Hair follicle dermal papilla cell (primary cell): ENCODE measurements around the gene TMCC3.

GRCh38 chr12:93662920-93663829, 14.0 kb upstream of the CRADD start:
- CAGE, long polyA plus RNA = no peak

DNA sequence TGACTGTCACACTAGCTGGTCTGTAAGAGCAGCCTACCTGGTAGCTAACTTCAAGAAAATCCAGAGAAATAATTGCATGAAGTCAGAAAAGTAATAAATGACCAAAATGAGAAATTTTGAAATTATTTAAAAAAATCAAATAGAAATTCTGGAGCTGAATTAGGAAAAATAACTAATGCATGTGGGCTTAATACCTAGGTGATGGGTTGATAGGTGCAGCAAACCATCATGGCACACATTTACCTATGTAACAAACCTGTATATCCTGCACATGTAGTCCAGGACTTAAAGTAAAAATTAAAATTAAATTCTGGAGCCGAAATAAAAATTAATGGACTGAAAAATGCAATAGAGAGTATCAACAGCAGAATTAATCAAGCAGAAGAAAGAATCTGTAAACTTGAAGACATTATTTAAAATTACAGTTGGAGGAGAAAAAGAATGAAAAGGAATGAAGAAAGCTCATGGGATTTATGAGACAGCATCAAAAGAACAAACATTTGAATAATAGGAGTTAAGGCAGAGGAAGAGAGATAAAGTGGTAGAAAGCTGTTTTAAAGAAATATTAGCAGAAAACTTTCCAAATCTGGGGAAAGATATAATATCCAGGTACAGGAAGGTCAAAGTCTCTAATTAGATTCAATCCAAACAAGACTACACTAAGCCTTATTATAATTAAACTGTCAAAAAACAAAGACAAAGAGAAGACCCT, 14.7 kb downstream of the CRADD start:
- CAGE, long polyA plus RNA = no peak

DNA sequence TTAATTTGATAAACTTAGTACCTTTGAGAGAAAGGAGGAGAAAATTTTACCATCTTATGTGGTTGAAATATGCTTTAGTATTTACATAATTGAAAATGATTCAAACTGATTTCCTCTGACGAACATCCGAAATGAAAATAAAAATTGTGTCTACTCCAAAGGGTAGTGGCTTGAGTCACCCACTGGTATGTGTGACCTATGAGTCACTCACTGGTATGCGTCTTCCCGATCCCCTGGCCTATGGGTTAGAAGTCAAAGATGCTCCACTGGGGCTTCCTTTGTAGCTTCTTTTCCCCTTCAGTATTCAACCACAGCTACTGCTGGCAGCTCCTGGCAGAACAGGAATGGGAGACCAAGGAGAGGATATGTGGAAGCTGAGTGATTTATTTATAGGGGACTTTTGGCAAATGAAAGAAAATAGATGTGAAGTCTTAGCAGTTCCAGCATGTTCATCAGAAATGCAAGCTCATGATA, 108.1 kb downstream of the CRADD start:
- CAGE, long polyA plus RNA = no peak

- CAGE, long polyA plus RNA = no peak
Observed at GRCh38 chr12:93803294-93804005, 126.3 kb downstream of the CRADD start.

DNA sequence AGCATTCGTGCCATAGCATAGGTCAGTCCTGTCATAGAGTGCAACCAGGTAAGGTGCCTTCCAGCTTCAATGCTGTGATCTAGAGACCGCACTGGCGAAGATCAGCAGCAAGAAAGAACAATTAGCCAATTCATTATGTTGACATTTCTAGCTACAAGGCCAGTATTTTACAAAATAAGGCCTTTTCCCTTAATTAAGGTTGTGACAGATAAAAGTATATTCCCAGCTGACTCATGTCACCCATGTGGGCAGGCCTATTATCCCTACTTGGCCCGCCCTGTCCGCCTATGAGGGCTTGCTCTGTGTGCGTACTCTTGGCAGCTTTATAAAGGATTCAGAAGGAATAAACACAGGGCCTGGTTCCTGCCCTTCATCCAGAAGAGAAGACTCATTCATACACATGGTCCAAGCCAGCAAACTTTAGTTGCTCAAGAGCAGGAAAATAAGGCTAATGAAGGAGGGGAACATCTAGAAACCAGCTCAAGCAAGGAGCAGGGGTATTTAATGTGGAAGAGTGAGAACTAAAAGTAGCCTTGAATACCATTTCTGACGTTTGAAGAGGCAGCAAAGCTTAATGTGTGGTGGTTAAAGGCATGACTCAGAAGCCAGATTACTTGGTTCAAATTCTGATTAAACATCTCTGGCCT, 141.8 kb downstream of the CRADD start:
- CAGE, long polyA plus RNA = no peak

DNA sequence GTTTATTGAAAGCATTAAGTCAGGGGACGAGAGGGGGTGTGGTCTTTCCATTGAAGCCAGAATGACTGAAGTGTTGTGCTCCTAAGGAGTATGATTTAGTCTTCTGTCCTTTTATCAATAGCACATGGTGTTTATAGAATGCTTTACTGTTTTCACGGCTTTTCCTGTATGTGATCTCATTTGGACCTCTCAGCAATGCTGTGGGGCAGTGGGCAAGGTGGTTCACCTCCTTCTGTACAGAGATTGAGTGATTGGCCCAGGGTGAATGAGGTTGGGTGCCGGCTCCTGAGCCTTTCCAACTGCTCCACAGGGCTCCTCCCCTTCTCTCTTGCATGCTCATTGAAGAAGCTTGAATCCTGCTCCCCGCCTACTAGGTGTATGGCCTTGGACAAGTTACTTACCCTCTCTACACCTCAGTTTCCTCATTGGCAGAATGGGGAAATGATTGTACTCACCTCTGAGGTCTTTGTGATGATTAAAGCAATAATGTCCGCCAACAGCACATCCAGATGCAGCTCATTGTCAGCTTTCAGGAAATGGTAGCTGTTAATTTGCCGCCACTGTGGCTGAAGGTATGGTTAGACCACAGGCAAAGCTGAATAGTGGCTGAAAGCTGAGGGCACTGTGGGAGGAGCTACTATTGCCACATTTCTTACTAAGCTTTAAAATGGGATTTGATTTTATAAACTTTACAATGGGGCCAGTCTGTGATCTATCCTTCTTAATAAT, 174.0 kb downstream of the CRADD start:
- CAGE, long polyA plus RNA = no peak

GRCh38 chr12:93954802-93955316, 193.5 kb upstream of the PLXNC1 start:
- CAGE, long polyA plus RNA = no peak

GRCh38 chr12:94147696-94148288, 585 bp upstream of the PLXNC1 start:
- CAGE, long polyA plus RNA = no peak

GRCh38 chr12:94263915-94264454, 115.6 kb downstream of the PLXNC1 start:
- CAGE, long polyA plus RNA = no peak

GRCh38 chr12:94276555-94277162, 128.3 kb downstream of the PLXNC1 start:
- CAGE, long polyA plus RNA = no peak

DNA sequence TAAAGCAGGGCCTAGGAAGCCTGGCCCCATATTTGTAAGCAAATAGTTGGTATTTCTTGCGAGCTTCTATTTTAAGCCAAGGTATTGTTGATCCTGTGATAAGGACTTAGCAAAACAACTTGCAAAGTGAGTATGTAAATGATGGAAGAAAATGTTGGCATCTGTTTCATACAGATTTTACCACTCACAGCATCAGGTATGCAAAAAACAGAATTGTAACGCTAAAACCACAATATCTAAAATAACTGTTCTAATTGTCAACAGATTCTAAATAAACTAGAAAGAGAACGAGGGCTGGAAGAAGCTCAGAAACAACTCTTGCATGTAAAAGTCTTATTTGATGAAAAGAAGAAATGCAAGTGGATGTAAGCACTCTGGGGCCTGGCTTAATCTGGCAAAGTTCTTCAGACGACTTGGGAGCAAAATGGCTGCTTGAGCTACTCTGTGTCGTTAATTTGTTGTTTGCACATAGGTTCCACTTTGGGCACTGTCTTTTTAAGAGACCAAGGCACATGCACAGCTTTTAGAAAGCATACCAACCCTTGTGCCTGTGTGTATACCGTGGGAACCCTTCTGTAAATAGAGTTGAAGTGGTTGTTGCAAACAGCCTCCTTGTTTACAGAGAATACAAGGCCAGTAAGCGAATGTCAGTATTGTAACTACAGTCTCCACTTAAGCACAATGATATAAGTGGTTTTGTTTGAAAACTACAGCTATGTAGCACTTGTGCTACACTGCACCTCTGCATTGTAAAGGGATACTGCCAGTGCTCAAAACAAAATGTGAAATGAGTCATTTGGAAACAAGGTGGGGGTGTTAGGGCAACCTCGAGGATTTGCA, 154.5 kb downstream of the CEP83 start:
- CAGE, long polyA plus RNA = no peak

- CAGE, long polyA plus RNA = no peak
Observed at GRCh38 chr12:94460161-94460941, 684 bp upstream of the CEP83 start.

GRCh38 chr12:94585649-94586133, 64.7 kb downstream of the TMCC3 start:
- CAGE, long polyA plus RNA = no peak

GRCh38 chr12:94643647-94643927, 6.8 kb downstream of the TMCC3 start:
- CAGE, long polyA plus RNA = no peak

- CAGE, long polyA plus RNA = no peak
Observed at GRCh38 chr12:94650277-94651007, at the start of gene TMCC3. Gene TMCC3, minus strand, starts transcription at chr12:94650557.

DNA sequence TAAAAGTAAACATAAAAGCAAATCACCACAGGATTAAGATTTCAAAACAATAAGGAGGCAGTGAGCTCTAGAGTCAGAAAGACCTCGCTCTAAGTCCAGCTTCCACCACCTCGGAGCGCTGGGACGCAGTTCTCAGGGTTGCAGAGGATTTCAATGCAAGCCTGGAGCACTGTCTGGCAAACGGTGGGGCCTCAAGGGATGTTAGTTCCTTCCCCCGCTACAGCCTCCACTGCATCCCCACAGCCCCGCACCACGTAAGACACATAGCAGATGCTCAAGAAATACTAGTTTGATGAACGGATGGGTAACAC, 39.3 kb upstream of the TMCC3 start:
- CAGE, long polyA plus RNA = no peak

- CAGE, long polyA plus RNA = no peak
Observed at GRCh38 chr12:94873276-94873997, 130.1 kb downstream of the NDUFA12 start.

DNA sequence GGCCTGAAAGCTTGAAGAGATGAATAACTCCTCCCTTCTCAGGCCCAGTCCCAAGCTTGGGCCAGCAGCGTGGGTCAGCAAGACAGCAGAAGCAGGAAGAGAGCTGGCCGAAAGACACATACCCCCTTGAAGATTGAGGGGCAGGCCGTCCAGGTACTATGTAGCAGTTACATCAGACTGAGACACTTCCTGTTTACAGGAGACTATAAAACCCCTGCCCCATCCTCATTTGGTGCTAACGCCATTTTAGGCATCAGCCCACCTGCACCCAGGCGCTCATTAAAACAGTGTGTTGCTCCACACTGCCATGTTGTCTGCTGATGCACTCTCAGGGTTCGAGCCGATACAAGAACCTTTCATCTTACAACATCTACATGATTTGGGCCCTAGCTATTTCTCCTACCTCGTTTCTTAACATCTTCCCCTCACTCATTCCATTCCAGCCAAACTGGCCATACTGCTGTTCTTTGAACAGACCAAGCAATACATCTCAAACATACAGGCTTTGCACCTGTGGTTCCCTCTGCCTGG, 14.9 kb downstream of the NDUFA12 start:
- CAGE, long polyA plus RNA = no peak

DNA sequence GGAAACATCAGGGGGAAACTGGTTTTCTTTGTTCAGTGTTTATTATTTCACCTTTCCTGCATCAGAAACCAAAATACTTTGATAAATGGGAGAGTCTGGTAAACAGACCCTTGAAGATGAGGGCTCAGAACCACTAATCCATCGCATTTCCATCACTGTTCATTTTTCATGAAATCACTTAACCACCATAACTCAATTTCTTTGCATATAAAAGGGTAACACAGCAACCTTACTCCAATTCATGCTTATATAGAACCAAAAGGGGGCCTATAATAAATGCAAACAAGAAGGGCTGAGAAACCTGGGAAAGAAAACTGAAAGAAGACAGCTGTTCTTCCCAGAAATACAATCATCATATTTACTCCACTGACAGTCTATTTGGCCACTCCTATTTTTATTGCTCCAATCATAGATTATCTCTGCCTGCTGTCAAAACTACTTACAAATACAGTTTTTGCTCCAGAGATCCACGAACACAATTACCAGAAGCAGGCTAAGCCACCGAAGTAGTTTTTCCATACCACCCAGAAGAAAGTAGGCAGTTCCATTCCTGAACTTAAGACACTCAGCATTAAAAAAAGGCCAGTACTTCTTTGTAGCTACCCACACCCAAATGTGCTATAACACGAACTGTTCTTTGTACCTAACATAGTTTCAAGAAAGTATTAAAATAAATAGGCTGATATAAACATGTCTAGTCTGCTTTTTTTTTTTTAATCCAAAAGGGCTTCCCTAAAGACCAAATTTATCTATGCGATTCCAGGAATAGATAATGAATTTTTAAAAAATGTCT, 16.8 kb downstream of the FGD6 start:
- CAGE, long polyA plus RNA = no peak

GRCh38 chr12:95202691-95203527, 14.4 kb downstream of the FGD6 start:
- CAGE, long polyA plus RNA = no peak